GM23248 (cell line): Measurements from ENCODE around the gene ACTG1.

- RAMPAGE, long total RNA: no peak
Observed at GRCh38 chr17:80649583-80650243, 105.1 kb downstream of the RPTOR start.

DNA sequence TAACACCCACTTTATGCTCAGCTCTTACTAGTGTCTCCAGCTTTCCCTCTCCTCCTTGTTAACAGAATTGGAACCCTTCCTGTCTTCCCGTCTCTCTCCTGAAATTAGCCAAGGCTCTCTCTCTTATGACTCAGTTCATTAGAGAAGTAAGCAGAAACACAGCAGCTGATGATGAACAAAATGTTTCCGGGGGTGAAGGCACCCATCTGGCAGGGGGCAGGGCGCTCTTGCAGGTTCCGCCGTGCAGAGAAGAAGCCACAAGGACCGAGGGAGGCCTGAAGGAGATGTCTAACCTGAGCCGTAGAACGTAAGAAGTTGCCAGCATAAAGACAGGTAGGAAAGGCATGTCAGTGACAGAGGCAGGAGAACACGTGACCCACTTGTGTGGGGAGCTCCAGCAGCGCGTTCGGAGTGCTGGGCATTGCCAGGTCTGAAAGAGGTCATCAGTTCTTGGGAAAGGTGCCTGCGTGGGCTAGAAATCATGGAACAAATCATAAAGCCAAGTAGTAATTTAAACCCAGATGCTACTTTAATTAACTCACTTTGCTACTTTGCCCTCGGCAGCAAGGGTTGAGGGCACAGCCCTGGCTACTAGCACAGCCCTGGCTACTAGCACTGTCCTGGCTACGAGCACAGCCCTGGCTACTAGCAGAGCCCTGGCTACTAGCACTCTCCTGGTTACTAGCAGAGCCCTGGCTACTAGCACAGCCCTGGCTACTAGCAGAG, 198.6 kb downstream of the RPTOR start:
- RAMPAGE, long total RNA: no peak

DNA sequence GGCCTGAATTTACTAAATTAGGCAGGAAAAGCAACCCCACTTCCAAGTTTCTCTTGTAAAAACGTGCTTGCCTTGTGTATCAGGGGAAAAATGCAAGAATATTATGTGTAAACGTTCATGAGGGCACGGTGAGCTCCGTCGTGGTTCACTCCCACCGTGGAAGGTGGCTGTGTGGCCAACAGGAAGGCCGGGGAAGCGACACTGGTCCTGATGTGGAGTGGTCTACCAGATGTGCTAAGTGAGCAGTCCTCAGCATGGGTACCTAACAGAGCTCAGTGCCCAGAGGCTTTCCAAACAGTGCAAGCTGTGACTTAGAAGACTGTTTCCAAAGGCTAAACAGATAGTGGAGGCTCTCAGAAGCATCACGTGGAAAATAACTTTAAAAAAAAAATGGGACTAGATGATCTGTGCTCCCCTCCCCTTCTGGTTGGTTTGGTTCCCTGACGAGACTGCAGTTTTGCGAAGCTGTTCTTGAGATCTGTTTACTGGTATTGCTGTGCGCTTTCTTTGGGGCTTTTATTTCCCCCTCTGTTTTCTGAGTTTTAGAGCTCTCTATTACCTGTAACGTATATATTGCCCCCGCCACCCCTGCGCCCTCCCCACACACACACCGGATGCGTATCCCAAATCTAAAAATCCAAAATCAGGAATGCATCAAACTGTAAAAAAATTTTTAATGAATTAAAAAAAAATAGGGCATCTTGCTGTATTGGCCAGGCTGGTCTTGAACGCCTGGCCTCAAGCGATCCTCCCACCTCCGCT, 199.2 kb upstream of the CHMP6 start:
- RAMPAGE, long total RNA: no peak

DNA sequence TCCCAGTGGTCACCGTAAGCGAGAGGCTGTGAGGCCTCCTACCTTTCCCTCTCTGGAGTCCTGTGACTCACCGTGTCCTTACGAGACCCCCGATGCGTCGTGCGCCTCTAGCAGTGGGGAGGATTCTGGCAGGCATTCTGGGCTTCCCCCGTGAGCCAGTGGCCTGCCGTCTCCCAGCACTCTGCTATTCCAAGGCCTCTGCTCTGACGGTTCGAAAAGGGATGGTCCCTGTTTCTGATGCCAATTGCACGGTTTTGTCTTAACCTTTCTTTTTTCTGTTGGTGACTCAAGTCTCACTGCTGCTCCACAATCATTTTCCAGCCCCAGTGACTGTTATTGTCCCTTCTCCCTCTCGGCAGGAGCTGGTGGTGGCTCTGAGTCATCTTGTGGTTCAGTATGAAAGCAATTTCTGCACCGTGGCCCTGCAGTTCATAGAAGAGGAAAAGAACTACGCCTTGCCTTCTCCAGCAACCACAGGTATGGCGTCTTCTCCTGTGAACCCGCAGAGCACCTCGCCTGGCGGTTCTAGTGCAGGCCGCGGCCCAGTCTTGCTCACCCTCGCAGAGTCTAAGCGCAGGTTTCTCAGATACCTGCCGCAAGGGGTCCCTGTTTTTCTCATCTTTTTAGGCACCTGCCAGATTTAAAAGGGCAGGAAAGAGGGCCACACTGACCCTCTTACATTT, 100.1 kb upstream of the CHMP6 start:
- RAMPAGE, long total RNA: no peak

DNA sequence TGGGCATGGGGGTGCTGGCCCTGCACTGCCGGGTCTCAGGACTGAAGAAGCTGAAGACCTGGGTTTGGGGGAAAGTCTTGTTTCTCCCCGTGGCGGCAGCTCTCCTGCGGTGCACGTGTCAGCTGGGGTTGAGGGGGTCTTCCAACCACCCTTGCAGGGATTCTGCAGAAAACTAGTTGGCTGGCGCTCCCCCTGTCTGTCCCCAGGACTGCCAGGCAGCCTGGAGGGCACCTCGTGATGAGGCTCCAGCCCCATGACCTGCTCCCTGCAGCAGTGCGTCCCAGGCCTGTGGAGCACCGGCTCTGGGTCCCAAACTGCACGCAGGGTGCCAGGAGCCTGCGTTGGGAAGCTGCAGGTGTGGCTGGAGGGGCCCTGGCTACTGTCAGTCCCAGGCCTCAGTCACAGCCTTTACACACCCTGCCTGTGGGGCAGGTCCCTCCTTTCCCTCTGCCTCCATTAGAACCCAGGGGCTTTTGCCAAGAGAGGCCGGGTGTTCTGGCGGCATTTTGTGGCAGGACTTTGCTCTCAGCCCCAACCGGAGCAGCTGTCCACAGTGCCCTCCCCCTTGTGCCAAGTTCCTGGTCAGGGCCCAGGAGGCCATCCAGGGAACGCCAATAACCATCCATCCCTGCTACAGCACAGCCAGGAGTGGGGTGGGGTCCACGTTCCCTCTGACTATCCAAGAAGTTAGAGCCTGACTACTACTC, 9.1 kb downstream of the CHMP6 start:
- RAMPAGE, long total RNA: no peak

DNA sequence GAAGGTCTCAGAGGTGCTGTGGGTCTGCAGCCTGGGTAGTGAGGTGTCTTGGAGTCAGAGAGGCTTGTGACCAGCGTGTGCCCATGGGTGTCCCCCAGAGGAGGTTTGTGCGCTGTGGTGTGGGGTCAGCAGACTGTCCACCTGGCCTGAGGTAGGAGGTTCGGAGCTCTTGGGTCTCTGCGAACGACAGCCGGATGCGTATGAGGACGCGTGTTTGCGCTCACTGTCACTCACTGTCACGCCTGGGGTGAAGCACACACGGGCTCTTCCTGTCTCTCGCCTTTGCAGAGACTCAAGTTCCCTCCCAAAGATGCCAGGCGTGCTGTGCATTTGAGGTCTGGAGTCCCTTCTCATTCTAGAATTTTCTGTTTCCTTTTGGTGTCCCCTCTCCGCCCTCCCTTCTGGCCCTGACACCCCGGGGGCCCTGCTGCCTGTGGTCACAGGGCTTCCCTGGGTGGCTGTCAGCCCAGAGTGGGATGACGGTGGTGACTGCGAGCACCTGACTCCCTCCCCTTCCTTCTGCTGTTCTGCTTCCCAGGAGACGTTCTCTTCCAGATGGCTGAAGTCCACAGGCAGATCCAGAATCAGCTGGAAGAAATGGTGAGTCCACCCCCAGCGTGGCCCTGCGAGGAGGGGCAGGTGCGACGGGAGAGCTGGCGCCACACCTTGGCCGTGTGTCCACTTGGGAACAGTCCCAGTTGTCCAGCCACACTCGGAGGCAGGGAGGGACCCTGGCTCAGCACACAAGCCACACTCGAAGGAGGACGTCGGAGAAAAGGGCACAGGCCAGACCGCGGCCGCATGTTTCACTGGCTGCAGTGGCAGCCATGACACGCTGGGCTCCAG, 49.6 kb downstream of the BAIAP2 start:
- RAMPAGE, long total RNA: no peak

GRCh38 chr17:81131640-81132534, 33.4 kb upstream of the PVALEF start:
- RAMPAGE, long total RNA: no peak

DNA sequence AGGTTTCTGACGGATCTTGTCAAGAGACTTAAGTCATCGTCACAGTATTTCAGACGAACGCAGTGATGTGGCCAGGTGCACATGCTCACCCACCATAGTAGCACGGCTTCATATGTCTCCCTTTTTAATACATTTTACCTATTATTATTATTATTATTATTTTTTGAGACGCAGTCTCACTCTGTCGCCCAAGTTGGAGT, 10.2 kb upstream of the PVALEF start:
- RAMPAGE, long total RNA: no peak

DNA sequence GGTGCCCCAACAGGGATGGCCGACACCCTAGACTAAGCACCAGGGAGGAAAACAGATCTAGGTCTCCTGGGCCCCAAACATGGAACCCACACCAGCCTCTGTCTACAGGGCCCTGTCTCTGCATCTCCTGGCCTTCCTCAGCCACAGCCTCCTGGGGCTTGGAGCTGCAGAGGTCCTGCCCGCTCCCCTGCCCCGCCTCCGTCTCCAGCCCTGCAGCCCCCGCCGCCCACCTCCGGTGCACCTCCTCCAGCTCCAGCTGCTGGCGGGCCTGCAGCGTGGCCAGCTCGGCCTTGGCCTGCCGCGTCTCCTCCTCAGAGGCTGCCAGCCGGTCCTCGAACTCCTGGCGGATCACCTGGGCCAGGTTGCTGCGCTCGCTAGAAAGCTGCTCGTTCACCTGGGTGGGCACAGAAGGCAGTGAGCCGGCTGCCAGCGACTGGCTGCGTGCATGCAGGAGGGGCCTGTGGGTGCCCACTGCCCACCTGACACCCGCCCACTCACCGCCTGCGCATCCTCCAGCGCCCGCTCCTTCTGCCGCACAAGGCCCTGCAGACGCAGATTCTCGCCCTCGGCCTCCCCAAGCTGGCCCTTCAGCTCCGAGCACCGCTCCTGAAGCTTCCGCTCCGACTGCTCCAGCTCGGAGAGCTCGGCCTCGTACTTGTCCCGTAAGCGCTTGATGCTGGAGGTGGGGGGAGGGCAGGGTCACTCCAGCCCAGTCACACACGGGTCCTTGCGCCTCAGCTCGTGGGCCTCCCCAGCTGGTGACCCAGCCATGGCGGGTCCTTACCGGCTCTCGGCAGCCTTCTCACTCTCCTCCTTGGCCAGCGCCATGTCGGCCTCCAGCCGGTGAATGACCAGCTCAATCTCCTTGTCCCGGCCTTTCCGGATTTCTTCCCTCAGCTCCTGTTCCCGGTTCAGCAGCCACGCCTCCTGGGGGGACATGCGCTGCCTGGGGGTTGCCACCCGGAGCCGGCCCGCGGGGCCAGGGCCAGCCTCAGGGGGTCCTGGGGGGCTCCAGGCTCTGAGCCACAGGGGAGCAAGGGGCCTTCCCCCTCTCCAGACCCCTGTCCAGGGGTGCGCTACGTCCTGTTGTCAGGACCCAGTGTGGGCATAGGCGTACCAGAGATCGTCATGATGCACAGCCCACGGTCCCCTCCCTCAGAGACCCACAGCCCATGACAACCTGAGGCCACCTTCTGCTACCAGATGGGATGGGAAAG, 24.8 kb upstream of the AATK start:
- RAMPAGE, long total RNA: no peak

- RAMPAGE, long total RNA: no peak
Observed at GRCh38 chr17:81240626-81241311, 1.7 kb downstream of the NDUFAF8 start.

- RAMPAGE, long total RNA: no peak
Observed at GRCh38 chr17:81270749-81271246, 24.3 kb downstream of the SLC38A10 start.

DNA sequence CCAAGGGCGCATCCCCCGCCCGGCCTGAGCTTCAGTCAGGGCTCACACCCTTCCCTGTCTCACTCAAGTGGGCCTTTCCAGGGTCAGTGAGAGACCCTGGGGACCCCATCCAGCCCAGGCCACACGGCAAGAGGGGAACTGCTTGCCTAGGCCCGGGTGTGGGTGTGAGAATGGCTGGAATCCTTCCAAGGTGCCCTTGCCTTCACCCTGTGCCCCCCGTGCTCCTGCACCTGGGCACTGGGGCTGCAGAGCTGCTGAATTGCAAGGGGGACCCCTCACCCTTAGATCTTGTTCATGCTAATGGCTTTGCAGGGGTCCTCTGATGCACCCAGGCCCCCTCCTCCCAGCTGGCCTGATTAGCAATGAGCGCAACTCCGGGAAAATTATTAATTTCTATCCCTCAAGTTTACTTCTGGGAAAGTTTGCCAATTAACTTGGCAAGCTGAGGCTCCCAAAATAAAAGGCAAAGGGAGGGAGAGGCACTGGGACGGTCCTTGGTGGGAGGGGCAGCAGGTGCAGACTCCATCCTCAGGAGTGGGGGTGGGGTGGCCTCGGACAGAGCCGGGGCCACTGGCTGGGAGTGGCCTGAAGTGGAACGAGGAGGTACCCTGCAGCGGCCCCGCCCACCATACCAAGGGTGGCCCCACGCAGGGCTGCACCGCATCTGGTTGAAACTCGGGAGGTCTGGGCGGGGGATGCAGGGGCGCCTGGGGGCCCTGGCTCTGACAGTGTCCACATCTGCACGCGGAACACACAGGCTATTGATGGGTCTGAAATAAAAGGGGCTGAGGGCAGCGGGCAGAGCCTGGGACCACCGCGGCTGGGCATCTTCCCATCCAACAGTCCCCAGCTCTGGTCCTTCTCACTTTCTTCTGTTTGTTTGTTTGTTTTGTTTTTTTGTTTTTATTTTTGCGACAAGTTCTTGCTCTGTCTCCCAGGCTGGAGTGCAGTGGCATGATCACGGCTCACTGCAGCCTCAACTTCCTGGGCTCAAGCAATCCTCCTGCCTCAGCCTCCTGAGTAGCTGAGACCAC, 42.3 kb upstream of the SLC38A10 start:
- RAMPAGE, long total RNA: no peak

DNA sequence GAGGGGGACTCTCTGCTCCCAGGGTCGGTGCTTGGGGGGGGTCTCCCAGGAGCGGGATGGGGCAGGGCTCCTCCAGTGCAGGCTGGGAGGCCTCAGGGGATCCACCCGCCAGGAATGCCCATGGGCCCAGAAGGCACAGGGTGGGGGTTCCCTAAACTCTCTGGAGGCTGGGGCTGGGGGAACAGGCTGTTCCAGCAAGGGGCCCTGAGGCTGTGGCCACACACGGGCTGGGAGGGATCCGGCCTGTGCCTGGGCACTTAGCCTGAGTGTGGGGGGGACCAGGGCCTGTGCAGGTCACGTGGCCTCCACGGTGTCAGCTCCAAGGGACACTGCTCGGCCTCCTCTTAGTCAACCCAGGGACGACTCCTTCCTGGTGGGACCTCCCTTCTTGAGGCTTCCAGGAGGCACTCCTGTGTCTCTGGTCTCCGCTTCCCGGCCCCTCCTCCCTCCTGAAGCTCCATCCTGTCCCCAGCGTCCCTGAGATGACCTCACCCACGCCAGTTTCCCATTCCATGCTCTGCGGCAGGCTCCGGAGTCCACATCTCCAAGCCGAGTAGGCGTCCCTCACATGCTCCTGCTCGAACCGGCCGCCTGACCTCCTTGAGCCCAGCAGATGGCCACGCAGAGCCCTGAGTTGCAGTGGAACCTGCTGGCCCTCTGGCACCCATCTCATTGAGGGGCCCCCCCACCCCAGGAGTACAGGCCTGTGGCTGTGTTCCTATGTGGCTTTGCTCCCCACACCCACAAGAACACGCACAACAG, 23.0 kb upstream of the BAHCC1 start:
- RAMPAGE, long total RNA: no peak

- RAMPAGE, long total RNA: no peak
Observed at GRCh38 chr17:81384942-81386221, 9.9 kb upstream of the BAHCC1 start.

DNA sequence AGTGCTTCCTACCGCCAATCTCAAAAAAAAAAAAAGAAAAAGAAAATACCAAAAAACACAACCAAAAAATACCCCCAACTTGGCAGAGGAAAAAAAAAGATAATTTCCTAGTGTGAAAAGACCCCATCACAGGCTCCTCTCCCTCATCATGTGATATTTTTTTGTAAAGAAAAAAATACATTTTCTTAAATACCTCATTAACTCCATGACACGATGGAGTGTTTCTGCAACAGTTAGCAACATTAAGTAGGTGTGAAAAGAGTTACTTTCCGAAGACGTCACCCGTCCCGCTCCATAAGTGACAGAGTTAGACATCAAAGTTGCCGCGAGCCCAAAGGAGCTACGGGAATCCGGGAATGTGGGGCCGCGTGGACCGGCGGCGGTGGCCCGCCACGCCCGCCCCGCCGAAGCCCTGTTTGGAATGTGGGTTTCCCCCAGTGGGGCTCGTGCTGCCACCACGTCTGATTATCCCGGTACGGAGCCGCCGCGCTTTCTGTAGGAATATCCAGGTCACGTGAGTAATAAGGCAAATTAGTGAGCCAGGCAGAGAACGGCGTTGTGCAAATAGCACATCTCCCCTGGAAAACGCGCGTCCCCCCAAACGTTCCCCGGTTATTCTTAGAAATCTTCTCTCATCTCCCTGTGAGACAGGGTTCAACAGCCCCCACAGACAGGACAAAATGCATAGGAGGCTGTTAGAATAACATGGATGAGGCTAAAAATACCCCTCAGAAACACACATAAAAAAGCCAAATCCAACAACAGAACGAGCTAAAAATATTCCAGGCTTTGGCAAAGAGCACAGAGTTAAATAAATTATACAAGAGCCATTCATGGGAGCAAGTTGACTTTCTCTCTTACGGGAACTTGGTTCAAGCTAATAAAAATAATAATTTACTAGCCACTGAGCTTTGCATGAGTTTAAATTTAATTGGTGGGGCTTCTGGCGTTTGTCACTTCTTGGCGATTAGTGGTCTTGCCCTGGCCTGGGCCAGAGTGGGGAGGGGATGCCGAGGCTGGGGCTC, 8.5 kb downstream of the BAHCC1 start:
- RAMPAGE, long total RNA: no peak

- RAMPAGE, long total RNA: no peak
Observed at GRCh38 chr17:81404485-81405053, 9.3 kb downstream of the BAHCC1 start.

DNA sequence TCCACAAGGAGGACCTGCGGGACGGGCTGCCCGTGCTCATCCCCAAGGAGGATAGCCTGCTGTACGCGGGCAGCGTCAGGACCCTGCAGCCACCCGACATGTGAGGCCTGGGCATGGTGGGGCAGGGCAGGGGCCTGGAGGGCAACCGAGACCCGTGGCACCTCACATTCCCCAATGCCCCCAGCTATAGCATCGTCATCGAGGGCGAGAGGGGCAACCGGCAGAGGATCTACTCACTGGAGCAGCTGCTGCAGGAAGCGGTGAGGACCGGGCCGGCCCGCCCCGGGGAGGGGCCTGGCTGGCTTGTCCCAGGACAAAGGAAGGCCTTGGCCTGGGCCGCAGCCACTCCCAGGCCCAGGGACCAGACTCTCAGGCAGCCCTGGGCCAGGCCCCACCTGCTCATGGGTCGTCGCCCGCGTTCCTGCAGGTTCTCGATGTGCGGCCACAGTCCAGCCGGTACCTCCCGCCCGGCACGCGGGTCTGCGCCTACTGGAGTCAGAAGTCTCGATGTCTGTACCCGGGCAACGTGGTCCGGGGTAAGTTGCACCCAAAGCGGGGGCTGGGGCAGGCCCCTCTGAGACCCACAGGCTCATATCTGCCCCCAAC, 53.4 kb downstream of the ACTG1 start:
- RAMPAGE, long total RNA: no peak

GRCh38 chr17:81487716-81488256, 24.8 kb downstream of the ACTG1 start:
- RAMPAGE, long total RNA: no peak

DNA sequence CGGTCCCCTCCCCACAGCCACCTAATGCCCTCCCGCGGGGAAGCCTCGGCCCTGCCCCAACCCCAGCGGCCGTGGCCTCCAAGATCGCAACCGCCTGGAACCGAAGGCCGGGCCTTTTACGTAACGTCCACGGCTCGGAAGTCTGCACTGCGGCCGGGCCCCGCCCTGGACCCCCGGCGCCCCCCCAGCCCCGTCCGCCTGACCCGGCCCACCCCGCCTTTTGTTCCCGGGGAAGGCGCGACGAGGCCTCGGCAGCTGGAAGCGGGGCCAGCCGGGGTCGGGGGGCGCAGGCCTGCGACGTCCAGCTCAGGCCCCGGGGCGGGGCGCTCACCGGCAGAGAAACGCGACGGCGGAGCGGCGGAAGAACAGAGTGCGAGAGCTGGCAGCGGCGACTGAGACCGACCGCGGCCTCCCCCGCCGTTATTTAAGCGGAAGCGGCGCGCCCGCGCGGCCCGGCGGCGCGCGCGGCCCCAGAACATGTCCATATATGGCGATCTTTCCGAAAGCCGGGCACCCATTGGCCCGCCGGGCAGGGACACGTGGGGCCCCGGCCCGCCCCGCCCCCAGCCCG, at the start of gene ACTG1:
TSS of gene ACTG1 (minus strand) at position 397 of the 571 bp plus-strand sequence.
- RAMPAGE, long total RNA: start-site peak on the minus strand centred at position 396 of the sequence, 9 bp wide, 56,220 and 44,001 reads in 2 replicates

DNA sequence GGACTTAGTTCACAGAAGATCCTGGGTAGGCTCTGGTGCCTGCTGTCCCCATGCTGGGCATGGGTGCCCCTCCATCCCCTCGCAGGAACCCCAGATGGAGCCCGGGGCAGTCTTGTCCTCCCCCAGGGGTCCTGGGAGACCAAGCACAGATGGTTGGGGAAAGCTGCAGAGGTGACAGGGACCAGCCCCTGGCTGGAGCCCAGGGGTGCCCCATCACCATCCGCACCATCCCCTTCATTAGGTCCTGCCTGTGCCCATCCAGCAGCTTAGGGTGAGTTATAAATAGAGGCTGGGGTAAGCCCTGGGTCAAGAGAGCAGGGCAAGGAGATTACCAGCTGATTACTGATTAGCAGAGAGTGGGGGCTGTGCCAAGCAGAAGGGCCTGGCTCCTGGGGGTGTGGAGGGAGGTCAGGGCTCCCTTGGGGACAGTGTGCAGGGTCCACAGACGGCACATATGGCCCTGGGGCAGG, 6.3 kb downstream of the FSCN2 start:
- RAMPAGE, long total RNA: no peak